Hematopoietic multipotent progenitor cell (in vitro differentiated cells): Measurements from ENCODE around the genes ZC3H13 and MED4.

GRCh38 chr13:45339821-45340226 lies 1.2 kb downstream of the TPT1 start:
- CAGE, long polyA plus RNA: no peak

DNA sequence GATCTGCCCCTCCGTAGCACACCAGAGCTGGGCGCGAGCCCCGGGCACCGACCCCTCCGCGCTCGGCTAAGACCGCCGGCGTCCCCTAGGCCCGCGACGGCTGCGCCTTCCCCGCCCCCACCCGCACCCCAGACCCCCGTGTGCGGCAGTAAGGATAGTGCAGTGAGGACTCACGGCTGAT lies 225 bp downstream of the TPT1 start:
- CAGE, long polyA plus RNA: no peak

DNA sequence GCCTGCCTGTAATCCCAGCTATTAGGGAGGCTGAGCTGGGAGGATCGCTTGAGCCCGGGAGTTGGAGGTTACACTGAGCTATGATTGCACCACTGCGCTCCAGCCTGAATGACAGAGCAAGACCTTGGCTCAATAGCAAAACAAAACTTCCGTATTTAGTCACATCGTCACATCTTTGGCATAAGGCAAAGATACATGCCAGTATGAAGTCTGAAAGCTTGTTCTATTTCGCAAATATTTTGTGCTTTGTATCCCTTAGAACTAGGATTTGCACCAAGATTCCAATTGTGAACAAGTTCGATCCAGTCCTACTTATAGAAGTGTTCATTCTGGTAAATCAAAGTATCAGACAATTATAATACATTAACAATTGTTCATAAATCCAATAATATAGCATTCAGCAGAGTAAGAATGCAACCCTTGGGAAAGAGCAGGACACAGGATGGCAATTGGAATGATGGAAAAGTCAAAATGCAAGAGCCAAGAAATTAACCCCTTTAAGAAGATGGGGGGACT lies 1.3 kb upstream of the TPT1 start:
- CAGE, long polyA plus RNA: no peak

GRCh38 chr13:45383369-45384264 lies 34.6 kb downstream of the SLC25A30 start:
- CAGE, long polyA plus RNA: no peak

DNA sequence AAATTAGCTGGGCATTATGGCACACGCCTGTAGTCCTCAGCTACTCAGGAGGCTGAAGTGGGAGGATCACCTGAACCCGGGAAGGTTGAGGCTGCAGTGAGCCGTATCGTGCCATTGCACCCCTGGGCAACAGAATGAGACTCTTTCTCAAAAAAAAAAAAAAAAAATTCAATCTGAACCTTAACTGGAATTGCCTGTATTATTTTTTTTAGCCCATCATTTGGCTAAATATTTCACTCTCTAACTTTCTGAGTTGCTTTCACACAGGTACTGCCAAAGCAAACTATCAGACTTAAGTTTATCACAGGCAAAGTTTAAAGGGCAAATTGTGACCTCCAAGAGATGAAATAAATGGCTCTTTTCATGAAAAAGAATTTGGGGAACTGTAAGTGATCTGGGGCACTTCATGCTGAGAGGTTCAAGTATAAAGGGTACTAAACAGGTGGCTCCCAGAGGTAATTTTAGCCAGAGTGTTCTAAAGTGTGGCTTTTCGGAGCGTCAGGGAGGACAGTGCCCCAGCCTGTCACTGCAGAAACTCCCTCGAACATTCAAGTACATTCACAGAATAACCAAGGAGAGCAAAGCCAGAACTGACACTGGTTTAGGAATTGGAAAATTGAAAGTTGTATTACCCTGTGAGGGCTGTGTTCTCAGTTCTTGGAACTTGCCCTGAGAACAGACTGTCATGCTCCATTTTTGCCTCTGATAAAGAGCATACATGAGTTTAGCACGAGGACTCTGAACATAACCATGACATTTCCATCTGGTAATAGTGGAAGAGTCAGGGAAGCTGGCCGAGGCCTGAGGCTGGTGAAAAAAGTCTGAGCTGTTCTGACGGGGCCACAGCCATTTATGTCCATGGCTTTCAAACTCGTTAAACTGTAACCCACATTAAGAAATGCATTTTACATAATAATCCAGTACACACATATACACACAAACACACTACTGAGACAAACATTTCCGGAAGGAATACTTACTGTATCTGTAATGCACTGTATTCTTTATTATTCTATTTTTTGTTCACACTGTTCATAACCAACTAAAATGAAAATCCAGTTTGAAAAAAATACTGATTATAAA lies 15.1 kb upstream of the SLC25A30 start:
- CAGE, long polyA plus RNA: no peak

- CAGE, long polyA plus RNA: no peak
These were observed 1.5 kb downstream of the COG3 start for GRCh38 chr13:45466084-45466815.

DNA sequence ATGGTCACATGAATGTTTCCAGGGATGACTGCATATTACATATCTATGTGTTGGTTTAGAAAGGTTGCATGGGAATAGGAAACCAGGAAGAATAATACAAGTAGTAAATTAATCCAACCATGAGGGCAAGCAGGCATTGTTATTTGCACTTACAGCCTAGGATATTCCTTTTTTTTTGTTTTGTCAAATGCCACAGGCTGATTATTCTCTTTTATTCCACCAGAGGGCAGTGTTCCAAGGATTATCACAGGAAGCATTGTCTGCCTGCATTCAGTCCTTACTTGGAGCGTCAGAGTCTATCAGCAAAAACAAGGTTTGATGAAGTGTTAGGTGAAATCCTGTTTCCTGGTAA lies 46.8 kb downstream of the COG3 start:
- CAGE, long polyA plus RNA: no peak

DNA sequence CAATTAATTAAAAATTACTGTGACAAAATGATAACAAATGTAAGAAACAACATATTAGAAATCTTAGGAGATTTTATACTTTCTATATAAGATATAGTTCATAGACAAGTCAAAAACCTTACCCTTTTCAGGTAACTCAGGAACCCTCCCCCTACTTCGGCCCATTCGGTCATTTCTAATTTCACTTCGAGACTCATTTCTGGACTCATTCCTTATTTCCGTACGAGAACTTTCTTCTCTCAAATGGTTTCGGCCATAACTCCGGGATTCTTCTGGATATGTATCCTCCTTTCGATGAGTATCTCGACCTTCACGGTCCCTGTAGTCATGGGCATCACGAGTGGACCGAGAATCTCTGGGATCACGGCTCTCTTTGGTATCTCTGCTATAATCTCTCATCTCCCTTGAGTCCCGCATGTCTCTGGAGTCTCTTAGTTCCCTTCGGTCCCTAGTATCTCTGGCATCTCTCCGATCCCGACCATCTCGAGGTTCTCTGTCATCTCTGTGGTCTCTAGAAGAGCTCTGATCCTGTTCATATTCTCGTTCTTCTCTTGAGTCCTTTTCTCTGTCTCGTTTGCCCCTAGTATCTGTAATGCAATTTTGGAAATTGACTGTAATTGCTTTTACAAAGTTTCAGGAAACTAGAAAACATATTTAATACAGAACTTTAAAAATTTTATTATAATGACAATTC lies 67.2 kb downstream of the ZC3H13 start:
- CAGE, long polyA plus RNA: no peak

- CAGE, long polyA plus RNA: start-site peak on the minus strand at chr13:46052695-46052746, 502 reads
These were observed at the start of gene ZC3H13 for GRCh38 chr13:46051731-46053085. Gene ZC3H13 (minus strand): TSS chr13:46052746.

DNA sequence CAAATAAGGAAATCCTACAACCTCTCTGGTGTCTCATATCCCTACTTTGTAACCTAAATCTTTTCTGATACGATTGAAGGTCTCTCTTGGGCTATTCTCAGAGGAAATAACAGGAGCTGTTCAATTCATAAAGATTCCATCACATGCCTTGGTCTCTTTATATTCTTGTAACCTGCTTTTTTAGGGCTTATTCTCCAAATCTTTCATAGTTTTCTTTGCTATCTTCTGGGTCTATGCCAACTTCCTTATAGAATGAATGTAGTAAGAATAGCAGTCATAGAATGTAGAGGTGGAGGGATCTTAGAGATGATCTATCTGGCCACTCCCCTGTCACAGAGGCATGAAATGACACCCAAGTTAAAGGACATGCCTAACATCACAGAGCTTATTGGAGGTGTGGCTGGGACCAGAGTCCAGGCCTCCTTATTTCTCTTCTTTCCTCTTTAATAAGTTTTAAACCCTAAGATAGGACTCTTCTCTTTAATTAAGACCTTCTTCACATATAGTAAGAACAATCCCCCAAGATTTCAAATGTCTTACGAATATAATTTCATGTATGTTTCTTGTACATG lies 13.2 kb downstream of the LCP1 start:
- CAGE, long polyA plus RNA: no peak

DNA sequence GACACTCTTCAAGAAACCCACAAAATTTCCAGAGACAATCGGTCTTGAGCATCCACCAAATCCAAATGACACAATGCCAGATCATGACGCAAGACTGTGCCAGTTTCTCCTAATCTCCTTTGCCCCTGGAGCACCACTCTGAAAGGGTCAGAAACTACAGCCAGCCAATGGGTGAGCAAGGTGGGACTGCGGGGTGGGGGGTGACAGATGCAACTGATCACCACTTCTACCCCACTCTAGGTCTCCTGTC lies 78.8 kb downstream of the LRRC63 start:
- CAGE, long polyA plus RNA: no peak

DNA sequence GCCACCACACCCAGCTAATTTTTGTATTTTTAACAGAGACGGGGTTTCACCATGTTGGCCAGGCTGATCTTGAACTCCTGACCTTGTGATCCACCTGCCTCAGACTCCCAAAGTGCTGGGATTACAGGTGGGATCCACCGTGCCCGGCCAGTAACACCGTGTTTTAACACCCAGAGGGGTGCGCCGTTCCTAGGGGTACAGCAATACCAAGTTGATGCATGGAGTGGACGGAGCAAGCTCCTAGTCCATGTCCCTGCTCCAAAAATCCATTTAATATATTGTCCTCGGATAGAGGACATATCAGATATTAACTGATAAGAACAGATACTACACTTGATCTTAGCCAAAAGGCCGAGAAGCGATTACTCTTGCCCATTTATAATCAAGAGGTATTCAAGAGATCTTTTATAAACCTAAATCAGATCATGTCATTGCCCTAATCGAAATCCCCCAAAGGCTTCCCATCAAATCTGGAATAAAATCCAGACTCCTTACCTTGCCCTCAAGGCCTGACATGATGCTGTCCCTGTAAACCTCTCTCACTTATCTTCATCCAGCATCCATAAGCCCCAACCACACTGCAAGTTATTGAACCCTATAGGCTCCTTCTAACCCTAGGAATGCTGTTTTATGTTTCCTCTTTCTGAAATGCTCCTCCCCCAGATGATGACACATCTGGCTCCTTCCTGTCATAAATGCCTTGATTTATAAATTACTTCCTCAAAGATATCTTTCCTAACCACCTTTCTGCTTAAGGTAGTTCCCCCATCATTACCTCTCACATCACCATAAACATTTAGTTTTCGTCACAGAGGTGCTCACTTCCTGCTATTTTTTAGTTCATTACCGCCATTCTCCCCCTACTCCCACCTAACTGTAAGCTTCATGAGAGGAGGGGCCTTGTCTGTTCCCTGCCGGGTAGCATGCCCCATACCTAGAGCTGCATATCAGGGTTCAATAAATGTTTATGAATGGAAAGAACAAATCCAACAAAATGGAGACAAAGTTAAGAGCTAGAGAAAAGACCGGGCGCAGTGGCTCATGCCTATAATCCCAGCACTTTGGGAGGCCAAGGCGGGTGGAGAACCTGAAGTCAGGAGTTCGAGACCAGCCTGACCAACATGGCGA lies 12.5 kb downstream of the RUBCNL start:
- CAGE, long polyA plus RNA: no peak

GRCh38 chr13:46380079-46380626 lies 6.9 kb downstream of the RUBCNL start:
- CAGE, long polyA plus RNA: no peak

GRCh38 chr13:46386213-46386971 lies 660 bp downstream of the RUBCNL start:
- CAGE, long polyA plus RNA: no peak

GRCh38 chr13:46467511-46468279 lies 80.6 kb upstream of the RUBCNL start:
- CAGE, long polyA plus RNA: no peak

GRCh38 chr13:46556460-46557128 lies 3.6 kb downstream of the LRCH1 start:
- CAGE, long polyA plus RNA: no peak

DNA sequence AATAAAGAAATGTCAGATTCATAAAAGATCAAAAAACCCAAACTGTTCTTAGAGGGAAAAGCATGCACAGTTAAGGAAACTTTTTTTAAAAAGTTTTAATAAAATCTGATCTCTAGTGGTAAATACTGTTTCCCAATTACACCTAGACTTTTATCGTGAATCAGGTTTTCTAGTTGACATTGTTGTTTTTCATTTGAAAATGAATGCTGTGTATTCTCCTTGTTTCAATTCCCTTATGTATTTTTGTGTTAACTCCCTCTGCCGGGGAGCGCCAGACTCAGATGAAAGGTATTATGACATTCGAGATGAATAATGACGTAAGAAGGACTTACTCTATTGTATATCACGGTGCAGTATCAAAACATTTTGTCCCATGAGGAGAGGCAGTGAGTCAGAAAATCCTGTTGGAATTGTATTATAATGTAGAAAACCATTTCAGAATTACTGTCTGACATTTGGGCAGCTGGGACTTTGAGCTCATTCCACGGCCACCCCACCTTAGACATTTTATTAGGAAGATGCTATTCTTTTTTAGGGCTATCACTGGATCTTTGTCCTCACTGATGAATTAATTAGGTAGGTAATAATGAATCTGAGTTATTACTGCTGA lies 61.6 kb downstream of the LRCH1 start:
- CAGE, long polyA plus RNA: no peak

DNA sequence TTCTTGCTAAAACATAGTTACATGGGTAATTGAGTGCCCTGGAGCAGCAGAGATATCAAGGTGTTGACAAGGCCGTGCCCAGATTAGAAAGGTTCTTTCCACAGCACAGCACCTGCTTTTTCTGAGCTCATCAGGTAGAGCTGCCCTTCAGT lies 114.1 kb downstream of the LRCH1 start:
- CAGE, long polyA plus RNA: no peak

DNA sequence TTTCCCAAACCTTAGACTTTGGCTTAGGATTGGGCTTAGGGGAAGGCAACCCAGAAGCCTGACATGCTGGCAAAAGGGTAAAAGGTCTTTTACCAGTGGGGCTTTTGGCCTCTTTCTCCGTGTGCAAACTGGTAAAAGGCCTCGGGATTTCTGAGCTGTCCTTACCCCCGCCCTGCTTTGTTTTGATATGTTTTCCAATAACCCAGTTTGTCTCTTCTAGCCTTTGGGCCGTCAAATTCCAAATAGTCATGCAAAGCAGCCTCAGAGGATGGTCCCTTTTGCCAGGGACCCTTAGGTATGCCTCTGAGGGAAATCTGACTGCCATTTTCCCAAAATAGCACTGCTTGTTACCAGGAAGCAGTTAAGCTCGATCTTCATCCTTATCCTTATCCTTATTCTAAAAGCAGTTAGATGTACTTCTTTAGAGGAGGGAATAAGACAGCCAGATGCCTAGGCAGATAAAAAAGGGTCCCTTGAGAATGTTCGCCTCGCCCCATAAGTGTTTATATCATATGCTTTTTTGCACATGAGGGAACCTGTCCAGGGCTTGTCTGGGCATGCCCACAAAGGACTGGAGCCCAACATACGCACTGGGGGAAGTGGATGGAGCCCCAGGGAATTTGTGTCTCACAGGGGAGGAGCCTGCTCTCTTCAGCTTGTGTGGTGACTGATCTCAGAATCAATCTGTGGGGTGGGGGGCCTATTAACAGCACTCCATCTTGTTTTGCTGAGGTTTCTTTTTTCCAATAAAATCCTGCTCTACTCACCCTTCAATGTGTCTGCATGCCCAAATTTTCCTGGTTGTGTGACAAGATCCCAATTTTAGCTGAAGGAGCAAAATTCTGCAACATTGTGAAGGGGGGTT lies 22.8 kb downstream of the MED4 start:
- CAGE, long polyA plus RNA: no peak

- CAGE, long polyA plus RNA: start-site peak on the minus strand at chr13:48095081-48095093, 76 reads
These were observed at the start of gene MED4 for GRCh38 chr13:48094247-48095447. Gene MED4 (minus strand): TSS chr13:48095104.